Skin of body (tissue), 2 donors: ENCODE data around the genes NT5C2 and PCGF6.

DNA sequence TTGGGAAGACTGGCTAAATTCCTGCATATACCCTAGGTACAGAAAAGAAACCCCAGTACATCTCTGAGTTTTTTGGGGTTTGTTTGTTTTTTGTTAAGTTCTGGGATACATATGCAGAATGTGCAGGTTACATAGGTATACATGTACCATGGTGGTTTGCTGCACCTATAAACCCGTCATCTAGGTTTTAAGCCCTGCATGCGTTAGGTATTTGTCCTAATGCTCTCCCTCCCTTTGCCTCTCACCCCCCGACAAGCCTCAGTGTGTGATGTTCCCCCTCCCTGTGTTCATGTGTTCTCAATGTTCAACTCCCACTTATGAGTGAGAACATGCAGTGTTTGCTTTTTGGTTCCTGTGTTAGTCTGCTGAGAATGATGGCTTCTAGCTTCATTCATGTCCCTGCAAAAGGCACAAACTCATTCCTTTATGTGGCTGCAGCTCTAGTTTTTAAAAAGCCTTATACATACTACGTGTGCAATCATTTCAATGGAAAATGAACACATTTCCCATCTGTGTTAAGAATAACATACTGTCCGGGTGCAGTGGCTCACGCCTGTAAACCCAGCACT, 54.8 kb downstream of the NT5C2 start:
- RAMPAGE, long total RNA: no peak

DNA sequence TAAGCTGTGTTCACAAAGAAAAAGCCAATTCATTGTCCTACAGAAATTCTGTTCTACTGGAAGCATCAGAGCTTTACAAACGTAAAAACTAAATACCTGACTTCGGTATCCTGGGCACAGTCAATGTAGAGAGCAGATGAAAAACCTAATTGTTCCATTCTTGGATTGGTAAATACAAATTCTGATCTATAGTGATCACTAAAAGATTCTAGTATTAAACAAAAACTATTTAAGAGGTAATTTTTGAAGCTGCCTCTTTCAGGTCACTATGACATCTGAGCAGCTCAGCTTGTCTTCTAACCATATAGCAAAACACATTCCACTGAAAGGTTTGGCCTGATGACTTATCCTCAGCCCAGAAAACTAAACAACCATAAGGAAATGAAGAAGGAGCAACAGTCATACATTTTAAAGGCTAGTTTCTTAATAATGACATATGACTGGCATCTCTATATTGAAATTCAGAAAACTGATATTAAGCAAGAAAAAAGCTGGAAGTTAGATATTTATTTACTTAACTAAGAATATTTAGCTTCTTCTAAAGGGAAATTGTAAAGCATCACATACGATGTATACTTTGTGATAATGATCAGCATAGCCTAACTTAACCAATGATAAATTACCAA, 24.7 kb downstream of the NT5C2 start:
- RAMPAGE, long total RNA: no peak

- RAMPAGE, long total RNA: no peak
These were observed at the start of gene NT5C2 for GRCh38 chr10:103192777-103193527. NT5C2 (minus strand) TSS chr10:103193272.

GRCh38 chr10:103204680-103205310, 11.7 kb upstream of the NT5C2 start:
- RAMPAGE, long total RNA: no peak

DNA sequence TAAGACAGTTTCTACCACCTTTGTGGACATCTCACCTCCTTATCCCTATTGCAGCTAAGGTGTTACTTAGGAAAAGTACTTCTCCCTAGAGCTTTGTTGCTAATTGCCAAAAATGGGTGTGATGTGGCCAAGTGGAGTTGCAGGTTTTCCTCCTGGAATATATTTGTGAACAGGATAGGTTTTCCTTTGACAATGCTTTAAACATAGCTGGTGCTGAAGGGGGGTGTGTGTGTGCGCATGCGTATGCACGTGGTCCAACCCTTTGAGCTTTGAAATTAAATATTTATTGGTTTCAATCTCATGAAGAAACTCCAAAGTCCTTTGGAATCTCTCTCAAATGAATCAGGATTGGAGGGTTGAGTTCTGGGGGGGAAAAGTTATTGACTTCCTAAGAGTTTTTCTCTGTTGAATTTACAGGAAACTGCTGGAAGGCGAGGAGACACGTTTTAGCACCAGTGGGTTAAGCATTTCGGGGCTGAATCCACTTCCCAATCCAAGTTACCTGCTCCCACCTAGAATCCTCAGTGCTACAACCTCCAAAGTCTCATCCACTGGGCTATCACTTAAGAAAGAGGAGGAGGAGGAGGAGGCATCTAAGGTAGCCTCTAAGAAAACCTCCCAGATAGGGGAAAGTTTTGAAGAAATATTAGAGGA, 11.1 kb downstream of the INA start:
- RAMPAGE, long total RNA: no peak

- RAMPAGE, long total RNA: no peak
These were observed at the start of gene PCGF6 for GRCh38 chr10:103350334-103351484. PCGF6 (minus strand) TSS chr10:103351140.

- RAMPAGE, long total RNA: no peak
These were observed 6.8 kb downstream of the CALHM2 start for GRCh38 chr10:103445277-103445784.

- RAMPAGE, long total RNA: no peak
These were observed 103.5 kb downstream of the NEURL1 start for GRCh38 chr10:103596799-103597516.

DNA sequence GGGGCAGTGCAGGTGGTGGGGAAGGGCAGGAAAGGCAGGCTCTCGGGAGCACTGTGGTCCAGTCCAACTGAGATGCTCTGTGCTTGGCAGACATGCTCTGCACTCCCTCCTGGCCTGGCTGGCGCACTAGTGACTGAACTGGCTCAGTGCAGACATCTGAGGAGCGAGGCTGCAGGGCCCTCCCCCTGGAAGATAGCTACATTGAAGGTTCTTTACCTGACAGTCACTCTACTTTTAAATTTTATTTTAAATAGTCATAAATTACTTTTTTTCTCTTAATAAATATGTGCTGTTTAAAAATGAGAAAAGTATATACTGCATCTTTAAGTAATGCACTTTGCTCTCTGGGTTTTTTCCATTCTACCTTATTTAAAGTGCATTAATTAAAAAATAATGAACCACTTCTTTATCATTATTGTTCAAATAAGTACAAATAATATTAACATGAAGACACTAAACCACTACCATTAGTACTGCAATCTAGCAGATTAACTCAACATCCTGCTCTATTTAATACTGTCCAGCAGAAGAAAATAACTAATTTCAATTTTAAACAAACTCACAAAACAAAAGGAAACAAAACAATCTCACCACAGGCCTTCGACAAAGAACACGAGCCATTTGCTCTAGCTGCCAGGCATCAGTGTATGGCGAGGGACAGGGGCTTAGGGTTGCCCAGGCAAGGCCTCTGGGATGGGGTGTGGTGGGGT, 105.9 kb downstream of the NEURL1 start:
- RAMPAGE, long total RNA: no peak

GRCh38 chr10:103600599-103601594, 107.4 kb downstream of the NEURL1 start:
- RAMPAGE, long total RNA: no peak

DNA sequence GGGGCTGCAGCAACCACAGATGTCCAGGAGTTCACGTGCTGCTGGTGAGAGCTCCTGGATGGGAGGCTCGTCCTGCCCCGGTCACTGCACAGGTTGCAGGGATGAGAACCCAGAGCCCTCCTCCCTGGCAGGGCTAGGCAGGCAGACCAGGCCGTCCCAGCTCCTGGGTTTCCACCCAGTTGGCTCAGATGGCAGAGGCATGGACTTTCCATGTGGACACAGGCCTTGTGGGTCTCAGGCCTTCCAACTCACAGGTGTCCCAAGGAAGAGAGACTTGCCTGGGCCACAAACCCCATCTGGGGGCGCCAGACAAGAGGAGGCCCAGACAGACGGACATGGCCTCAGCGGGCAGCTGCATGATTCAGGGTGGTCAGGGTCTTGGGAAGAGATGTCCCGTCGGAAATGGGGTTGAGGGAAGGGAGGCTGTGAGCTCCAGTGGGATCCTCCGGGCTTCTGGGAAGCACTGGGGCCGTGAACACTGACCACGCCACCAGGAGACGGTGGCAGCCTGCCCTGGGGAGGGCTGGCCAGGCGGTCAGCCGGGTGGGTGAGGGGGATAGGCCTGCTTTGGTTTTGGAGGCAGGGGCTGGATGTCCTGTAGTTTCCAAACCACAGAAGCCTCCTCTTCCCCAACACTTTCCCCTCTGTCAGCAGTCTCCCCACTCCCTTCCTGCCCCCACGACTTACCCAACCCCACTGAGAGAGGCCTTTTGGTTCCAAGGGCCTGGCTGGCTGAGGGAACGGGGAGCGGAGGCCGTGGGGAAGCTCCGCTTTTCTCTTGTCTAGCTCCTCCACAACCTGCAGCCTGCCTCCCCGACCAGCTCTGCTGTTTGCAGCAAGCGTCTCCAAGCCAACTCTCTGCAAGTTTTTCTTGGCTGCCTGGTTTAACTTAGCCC, 126.5 kb downstream of the NEURL1 start:
- RAMPAGE, long total RNA: no peak

GRCh38 chr10:103657529-103658357, 164.2 kb downstream of the NEURL1 start:
- RAMPAGE, long total RNA: no peak

GRCh38 chr10:103660095-103660305, 166.5 kb downstream of the NEURL1 start:
- RAMPAGE, long total RNA: no peak

DNA sequence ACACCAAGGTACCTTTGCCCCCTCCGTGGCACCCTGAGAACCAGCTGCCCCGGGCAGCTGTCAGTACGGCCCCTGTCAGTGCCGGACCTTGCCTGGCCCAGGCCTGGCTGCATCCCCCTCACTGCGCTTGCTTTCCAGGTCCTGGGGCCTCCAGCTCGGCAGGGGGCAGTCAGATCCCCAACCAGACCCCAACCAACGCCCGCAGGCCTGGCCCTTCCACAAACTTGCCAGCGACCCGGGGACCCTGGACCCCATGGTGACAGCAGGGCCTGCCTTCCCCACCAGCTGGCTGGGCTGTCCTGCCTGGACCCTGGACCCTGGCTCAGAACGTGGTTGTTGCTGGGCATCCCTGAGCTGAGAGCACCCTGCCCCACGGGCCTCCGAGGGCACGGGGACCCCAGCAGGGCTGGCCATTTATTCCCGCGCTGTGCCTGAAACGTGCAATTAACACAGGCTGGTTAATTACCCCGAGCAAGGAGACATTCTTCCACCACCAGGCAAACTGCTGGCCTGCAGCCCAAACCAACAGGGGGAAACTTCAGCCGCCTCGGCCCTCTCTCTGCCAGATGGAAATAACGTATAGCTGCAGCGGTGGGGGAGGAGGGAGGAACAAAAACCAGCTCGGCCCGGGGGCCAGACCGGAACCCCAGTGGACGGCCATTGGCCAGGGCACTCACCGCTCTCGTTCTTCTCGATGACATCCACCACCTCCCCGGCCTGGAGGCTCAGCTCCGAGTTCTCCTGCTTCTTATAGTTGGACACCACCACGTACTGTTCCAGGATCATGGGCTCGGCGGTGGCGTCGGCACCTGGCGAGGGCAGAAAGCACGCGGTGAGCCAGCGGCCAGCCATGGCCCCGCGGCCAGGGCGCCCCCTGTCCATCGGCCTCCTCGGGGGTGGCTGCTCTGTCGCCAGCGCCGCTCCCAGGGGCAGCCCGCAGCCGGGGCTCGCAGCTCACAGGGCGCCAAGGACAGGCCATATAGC, 167.1 kb downstream of the NEURL1 start:
- RAMPAGE, long total RNA: no peak

- RAMPAGE, long total RNA: no peak
These were observed 115.9 kb downstream of the SH3PXD2A start for GRCh38 chr10:103739307-103740080.

DNA sequence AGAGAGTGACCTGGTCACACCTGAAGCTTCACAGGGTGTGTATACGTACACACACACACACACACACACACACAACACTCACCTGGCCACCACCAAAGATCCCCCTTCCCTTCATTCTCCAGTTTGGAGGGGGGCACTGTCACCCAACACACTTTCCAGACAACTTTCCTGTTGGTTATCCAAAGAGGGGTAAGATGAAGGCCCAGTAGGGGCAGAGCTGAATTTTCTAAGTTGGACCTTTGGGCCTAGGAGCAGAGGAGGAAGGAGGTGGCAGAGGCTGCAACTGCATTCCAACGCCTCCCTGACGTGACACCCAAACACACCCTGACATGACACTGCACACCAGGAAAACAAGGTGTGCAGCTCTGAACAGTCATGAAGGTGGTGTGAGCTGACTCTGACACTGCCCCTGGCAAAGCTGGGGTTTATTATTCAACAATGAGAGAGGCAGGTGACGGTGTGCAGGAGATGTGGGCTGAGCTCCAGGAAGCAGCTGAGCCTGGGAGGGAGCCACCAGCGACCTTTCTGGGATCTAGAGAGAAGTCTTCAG, 65.8 kb downstream of the SH3PXD2A start:
- RAMPAGE, long total RNA: no peak

DNA sequence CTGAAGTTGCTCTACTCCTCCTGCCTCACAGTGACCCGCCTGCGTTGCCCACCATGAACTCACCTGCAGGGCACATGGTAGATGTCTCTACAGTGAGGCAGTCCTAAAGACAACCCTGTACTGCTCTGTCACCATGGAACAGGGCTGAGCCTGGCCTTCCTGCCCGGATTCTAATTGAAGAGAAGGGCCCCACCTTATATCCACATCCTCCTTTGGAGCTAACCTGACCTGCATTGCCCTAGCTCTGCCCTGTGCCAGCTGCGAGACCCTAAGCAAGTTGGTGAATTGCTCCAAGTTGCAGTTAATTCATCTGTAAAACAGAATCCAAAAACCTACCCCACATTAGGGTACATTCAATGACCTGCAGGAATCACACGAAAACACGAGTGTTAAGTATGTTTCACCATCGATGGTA, 4.0 kb downstream of the SH3PXD2A start:
- RAMPAGE, long total RNA: no peak

DNA sequence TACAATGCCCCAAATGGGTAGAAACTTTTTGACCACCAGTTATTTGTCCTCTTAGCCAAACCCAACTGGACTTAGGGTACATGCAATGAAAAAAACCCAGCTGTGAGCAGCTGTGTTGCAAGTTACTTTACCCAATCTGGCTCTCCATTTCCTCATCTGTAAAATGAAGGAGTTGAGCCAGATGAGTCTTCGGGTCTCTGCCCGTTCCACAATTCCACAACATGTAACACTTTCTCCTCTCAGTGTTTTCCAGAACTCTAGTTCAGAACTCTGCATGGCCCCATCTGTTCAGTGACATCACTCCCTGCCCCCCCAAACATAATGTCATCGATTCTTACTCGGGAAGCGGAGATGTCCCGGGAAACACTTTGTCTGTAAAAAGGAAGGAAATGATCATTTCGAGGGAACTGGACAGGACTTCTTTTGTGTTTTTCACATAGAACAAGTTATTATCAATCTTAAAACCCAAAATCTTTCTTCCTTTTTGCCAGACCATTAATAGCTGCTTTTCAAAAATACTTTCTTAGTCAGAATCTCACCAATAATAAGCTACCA, 2.5 kb downstream of the SH3PXD2A start:
- RAMPAGE, long total RNA: no peak

DNA sequence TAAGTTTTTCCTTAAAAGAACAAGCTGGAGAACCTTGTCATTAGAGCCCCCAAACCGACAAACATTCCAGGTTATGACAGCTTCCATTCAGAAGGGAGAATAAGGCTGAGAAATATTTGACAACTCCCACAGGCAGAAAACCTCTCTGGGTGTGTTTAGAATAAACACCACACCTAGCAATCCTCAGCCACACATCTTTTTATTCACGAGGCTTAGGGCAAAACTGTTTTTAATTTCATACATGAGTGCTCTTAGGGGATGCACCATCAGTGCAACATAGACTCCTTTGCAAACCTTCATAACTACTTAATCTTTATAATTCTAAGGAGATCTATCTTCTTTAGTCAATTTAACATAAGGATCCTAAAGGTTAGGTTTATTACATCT, 24.1 kb downstream of the STN1 start:
- RAMPAGE, long total RNA: no peak

DNA sequence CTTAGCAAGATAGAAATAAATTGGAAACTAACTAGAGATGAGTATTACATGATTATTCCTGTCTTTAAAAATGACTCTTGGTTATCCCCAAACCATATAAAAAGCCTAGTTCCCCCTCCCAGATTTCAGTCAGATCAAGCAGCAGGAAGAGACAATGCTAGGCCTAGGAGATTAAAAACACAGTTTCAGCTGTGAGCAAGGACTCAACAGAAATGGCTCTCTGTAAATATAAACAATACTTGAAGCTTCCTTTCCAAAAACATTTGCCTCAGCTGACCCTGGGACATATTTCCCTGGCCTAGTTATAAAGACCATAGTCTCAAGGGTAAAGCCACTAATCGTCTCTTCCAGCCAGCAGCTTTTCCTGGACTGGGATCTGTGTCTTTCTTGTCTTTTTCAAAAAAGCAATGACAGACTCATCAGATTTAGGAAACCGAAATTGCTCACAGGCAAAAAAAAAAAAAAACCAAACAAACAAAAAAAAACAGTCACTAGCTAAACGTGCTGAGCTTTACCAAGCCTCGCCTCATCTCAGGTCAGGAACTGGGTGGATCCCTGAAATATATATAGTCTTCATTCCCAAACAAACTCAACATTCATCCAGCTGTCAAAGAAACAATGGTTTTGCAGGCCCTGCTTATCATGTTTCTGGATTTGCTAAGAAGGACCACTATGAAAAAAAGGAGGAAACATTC, 23.6 kb downstream of the STN1 start:
- RAMPAGE, long total RNA: no peak